ENCODE results near the genes OLFM1 and MRPS2.

GRCh38 chr9:134324301-134325058, 1.8 kb upstream of the RXRA start:
- PRO-cap, 2 experiments: no peak in any of the 2 experiments

DNA sequence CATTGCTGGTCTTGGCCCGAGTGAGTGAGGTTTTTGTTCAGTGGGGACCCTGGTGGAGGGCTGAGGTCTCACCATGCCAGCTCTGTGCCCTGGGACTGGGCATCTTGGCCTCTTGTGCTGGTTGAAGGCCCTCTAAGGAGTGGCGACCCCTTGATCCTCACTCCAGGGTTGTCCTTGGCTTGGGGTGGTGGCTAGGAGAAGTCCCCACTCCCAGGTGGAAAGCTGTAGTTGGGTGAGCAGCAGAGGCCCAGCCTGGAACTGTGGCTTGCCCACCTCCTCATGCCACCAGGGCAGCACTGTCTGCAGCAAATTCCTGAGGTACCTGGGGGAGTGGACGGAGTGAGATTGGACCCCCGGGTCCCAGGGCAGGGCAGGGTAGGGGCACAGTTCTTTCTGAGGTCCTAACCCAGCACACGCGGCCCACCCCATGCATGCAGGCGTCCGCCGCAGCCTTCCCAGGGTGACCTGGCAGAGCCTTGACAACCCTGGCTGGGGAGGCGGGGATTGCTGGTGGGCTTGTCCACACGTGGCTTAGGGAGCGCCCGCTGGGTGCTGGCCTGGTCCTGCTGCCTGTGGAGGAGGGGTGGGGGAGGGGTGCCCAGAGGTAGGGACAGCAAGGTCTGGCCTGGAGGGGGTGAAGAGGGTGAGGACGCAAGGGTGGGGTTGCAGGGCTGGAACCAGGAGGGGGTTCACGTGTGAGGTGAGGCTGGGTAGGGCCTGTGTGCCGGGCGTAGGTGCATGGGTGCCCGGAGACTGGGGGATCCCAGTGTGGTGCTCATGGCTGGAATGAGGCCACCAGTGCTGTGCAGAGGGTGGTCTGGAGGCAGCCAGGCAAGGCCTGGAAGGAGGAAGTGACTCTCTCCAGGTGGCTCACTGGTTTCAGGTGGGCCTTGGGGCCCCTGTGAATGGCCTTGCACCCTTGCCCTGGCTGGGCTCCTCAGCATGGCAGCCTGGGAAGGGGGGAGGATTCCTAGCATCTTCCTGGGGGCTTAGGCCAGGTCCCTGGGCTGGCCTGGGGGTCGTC, 6.0 kb downstream of the RXRA start:
- PRO-cap, 2 experiments: no peak in any of the 2 experiments

DNA sequence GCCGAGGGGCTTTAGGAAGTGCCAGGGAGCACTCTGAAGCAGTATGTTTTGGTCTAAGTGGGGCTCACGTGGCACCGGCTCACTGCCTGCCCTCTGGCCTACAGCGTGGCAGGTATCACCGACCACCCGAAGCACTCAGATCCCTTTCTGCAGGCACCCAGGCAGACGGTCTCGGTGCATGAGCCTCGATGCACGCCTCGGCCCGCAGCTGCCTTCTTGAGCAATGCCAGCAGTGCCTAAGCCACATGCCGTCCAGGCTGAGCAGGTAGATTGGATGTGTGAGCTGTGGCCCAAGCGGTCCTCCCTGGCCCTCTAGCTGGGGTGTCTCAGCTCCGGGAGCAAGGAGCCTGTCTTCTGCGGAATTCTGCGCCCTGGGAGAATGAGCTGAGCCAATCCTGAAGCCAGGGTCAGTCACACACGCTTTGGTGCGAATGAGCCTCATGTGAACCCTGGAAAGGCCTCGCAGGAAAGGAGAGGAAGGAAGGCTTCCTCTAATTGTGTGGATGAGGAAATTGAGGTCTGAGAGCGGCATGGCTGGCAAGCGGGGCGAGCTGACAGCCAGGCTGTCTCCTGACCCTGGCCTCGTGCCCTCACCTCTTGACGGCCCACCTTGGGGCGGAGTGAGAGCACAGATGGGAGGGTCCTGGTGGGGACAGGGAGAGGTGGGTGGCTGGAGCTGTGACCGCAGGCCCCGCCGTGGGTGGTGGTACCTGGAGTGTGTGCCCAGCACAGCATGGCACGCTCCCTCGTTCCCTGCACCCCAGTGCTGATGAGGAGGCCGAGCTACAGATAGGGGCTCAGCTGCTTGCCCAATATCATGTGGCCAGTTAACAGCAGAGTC, 14.4 kb downstream of the RXRA start:
- PRO-cap, 2 experiments: no peak in any of the 2 experiments

DNA sequence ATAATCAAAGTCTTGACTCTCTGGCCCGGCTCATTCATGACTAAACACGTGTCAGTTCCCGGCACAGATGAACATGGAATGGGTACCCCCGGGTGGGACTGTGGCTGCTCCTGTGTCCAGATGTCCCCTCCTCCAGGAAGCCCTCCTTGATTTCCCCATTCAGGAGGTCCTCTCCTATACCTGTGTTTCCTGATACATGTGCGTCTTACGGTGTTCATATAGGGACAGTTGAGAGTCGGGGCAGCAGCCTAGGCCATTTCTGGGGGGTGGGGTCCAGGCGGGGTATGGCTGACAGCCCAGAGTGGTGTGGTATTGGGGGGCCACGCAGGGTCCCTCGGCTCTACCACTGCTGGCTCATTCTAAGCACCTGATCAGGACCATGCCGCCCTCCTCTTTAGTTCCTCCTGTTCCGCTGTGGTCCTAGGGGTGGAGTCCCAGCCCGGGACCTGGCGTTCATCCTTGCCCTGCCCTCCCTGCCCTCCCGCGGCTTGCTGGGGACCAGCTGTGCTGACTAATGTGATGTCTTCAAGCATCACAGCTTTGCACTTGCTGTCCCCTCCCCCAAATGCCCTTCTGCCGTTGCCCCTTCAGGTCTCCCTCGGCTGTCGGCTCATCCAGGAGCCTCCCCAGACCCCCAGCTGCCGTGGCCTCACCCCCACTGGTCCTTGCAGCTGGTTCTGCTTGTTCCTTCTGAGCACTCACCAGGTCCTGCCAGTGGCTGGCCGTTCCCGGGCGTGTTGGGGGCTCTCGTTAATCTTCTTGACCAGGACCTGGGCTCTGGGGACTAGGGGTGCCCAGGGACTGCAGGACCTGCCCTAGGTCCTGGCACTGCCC, 19.8 kb downstream of the RXRA start:
- PRO-cap, 2 experiments: no peak in any of the 2 experiments

- PRO-cap, 2 experiments: no peak in any of the 2 experiments
Measured at GRCh38 chr9:134347995-134348909, 22.0 kb downstream of the RXRA start.

DNA sequence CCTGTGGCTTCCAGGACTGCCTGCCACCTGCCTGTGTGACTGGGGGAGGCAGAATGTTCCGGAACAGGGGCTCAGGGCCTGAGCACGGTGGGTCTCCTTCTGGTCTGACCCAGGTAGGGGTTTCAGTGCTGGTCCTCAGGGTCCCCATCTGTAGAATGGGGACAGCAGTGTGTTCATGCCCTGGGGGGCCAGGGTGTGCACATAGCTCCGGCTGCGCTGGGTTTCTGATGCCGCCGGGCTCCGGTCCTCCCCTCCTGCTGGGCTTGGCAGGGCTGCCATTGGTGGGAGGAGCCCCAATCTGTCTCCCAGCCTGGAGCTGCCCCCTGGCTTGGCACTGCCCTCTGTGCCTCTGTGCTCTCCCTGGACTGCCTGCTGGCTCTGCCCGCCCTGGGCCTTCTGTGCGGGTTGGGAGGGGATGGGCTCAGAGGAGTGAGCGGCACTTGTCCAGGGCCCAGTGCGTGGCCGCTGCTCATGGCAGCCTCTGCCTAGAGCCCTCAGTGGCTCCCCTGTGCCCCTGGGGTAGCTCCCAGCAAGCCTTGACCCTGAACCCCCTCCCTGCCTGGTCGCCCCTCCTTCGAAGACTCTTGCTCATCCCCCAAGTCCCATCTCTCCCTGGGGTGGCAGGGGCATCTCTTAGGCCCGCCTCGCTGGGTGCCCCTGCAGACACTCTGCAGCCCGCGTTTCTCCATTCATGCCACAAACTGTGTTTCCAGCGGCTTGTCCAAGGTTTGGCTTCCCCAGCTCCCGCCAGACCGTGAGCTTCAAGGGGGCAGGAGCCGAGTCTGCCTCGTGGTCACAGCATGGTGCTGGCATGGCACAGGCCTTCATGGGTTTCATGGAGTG, 35.7 kb downstream of the RXRA start:
- PRO-cap, 2 experiments: no peak in any of the 2 experiments

GRCh38 chr9:134369645-134370430, 43.6 kb downstream of the RXRA start:
- PRO-cap, 2 experiments: no peak in any of the 2 experiments

DNA sequence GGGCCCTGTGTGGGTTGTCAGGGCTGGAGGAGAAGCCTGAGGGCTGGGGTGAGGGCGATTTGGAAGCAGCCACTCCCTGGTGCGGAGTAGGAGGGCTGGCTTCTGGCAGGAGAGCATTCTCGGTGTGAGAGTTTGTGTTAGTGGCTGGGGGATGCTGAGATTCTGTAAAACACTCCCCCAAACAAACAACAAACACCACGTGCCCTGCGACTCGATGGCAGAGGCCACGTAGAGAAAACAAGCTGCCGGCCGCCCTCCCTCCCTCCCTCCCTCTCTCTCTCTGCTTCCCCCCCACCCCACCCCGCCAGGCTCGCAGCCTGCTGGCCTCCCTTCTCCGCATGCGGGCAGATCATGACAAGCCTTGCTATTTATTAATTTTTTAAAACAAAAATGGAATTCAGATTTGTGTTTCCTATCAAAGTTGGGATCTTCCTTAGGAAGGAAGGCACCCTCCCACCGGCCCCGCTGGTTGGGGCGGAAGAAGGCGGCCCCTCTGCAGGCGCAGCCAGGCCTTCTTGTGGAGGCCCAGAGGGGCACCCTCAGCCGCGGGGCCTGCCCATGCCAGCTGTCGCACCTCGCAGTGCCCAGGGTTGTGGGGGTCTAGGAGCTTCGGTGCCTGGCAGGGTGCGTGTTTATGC, 49.5 kb downstream of the RXRA start:
- PRO-cap, 2 experiments: no peak in any of the 2 experiments

DNA sequence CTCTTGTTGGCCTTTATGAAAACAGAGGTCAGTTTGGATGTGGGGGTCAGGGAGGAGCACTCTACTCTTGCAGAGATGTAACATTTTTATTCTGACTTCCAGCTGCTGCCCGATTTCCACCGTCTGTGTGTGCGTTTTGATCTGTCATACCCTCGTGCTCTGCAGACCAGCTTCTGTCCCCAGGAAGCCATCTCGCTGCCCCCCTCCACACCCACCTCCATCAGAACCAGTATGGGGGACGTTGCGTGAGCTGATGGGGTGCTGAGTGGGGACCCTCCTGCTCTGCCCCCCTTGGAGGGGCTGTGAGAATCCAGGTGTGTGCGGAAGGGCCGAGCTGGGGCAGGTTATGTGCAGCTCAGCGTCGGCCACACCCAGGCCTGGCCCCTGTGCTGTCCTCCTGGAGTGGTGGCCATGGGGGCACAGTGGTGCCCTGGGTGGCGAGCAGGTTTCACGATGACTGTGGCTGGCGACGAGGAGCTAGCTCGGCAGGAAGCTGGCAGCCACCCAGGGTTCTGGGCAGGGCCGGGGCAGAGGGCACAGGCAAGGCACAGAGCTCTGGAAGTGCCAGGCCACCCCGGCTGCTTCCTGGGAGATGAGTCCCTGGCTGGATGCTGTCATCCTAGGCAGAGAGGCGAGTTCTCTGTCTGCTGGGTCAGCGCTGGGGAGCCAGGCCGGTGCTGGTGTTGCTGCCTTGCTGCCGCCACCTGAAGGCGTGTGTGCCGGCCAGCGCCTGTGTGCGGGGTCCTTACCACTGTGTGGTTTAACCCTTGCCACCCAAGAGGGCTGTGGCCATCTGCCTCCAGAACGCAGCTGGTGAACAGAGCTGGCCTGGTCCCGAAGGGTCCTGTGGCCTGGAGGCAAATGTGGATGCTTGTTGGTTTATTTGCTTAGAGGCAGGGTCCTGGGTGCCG, 51.6 kb downstream of the RXRA start:
- PRO-cap, 2 experiments: peak in 1 of 2 experiments; most common plus-strand start position 634 of the sequence (in 1); most common minus-strand start position 399 of the sequence (in 1)

GRCh38 chr9:134475352-134475764, 149.1 kb downstream of the RXRA start:
- PRO-cap, 2 experiments: no peak in any of the 2 experiments

DNA sequence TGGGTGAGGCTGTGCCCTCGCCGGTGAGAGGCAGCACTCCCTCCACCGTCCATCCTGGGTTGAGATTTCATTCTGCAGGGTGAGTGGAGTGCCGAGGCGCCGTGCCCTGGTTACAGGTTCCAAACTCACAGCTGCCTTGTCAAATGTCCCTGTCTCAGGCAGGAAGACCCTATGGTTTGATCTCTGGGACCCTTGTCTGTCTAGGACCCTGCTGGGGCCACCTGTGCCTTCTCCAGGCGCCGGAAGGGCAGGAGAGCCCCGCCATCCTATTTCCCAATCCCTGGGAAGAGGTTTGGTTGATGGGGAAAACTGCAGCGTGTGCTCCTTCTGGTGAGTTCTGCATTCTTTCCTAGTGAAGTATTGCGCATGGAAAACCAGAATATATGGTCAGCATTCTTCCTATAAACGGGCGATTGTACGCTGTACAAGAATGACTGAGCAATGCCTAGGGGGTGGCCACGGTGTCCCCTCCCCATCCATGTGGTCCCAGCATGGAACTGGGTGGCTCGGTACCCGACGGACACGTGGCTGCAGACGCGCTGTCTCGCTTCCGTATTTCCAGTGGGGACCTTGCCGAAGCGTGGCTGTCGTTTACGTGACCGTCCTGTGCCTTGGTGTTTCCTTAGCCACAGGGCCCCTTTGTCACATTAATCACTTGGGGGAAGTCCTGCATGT, 95.9 kb upstream of the COL5A1 start:
- PRO-cap, 2 experiments: no peak in any of the 2 experiments

- PRO-cap, 2 experiments: no peak in any of the 2 experiments
Measured at GRCh38 chr9:134602550-134603077, 39.0 kb upstream of the COL5A1 start.

DNA sequence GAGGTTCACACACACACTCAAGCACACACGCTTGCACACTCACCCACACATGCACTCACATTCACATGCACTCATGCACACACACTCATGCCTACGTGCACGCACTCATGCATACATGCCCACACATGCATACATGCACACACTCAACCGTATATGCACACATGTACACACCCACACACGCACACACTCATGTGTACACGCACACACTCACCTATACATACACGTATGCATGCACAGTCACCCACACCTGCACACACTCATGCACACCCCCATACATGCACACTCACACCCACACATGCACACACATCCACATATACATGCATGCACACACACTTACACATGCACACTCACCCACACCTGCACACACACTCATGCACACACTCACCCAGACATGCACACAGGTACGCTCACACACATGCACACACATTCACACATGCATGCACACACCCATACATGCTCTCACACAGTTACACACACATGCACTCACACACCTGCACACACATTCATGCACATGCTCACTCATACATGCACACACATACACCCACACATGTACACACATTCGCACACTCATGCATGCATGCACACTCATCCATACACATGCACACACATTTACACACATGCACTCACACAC, 102.8 kb downstream of the COL5A1 start:
- PRO-cap, 2 experiments: no peak in any of the 2 experiments

GRCh38 chr9:134752195-134752766, 110.7 kb downstream of the COL5A1 start:
- PRO-cap, 2 experiments: no peak in any of the 2 experiments

GRCh38 chr9:134784550-134785562, 95.8 kb upstream of the FCN2 start:
- PRO-cap, 2 experiments: no peak in any of the 2 experiments

DNA sequence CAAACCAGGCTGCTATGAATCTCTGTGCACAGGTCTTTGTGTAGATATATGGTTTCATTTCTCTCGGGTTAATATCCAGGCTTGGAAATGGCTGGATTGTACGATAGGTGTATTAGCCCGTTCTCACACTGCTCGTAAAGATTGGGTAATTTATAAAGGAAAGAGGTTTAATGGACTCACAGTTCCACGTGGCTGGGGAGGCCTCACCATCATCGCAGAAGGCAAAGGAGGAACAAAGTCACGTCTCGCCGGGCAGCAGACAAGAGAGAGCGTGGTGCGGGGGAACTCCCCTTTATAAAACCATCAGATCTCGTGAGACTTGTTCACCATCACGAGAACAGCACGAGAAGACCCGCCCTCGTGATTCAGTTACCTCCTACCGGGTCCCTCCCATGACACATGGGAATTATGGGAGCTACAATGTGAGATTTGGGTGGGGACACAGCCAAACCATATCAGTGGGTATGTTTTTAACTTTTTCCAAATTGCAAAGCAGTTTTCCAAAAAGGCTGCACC, 8.2 kb upstream of the FCN2 start:
- PRO-cap, 2 experiments: no peak in any of the 2 experiments

- PRO-cap, 2 experiments: no peak in any of the 2 experiments
Measured at GRCh38 chr9:135087372-135087877, at the start of gene OLFM1. Gene OLFM1, plus strand, starts transcription at chr9:135087668.

DNA sequence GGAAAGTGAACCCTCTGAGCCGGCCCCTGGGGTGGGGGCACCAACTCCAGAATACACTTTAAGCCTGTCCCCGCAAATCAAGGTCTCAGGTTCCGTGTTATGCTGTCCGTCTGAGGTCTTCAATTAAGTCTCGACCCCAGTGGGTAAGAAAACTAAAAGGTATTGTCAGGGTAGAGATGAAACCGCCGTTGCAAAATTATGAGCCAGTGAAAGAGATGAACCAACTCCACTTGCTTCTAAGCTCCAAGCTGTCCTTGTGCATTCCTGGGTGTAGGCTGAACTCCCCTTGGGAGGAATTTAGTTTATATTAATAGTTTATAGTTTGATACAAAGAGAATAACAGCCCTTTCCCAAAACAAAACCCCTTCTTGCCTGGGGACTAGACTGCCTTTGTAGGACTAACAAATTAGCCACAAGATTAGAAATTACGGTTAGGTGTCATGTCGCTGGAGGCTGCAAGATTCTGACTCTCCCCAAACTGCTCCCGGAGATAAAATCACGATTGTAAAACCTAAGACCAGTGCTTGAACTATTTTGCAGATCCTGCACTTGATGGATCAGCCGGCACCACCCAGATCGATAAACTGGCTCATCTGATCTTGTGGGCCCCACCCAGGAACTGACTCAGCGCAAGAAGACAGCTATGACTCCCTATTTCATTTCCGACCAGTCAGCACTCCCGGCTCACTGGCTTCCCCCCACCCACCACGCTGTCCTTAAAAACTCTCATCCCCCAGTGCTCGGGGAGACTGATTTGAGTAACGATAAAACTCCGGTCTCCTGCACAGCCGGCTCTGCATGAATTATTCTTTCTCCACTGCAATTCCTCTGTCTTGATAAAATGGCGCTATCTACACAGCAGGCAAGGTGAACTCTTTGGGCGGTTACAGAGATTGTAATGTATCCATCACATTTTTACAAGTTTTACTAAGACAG, 10.9 kb upstream of the PPP1R26 start:
- PRO-cap, 2 experiments: no peak in any of the 2 experiments

DNA sequence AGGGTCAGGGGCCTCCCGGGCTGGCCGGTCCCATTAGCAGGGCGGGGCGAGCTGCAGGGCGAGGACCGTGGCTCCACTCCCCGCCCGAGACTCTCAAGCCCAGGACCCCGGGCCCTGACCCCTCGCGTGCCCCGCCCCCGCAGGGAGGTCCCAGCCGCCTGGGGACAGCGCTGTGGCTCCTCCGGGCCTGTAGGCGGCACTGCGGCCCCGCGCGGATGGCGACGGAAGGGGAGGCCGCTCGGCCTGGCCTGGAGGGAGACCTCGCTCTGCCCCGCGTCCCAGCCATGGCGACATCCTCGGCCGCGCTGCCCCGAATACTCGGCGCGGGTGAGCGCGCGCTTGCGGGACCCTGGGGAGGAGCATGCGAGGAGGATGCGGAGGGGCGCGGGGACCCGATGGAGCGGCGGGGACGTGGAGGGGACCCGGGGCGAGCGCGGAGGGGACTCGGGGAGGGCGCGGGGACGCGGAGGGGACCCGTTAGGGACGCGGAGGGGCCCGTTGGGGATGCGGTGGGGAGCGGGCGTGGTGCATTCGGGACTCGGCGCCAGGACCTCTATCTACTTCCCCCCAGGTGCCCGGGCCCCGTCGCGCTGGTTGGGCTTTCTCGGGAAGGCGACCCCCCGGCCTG, at the start of gene MRPS2:
Gene MRPS2 (plus strand): TSS at position 256 of the 628 bp plus-strand sequence.
- PRO-cap, 2 experiments: peak in 2 of 2 experiments; most common plus-strand start position 218 of the sequence (in 2); most common minus-strand start position 92 of the sequence (in 2)

DNA sequence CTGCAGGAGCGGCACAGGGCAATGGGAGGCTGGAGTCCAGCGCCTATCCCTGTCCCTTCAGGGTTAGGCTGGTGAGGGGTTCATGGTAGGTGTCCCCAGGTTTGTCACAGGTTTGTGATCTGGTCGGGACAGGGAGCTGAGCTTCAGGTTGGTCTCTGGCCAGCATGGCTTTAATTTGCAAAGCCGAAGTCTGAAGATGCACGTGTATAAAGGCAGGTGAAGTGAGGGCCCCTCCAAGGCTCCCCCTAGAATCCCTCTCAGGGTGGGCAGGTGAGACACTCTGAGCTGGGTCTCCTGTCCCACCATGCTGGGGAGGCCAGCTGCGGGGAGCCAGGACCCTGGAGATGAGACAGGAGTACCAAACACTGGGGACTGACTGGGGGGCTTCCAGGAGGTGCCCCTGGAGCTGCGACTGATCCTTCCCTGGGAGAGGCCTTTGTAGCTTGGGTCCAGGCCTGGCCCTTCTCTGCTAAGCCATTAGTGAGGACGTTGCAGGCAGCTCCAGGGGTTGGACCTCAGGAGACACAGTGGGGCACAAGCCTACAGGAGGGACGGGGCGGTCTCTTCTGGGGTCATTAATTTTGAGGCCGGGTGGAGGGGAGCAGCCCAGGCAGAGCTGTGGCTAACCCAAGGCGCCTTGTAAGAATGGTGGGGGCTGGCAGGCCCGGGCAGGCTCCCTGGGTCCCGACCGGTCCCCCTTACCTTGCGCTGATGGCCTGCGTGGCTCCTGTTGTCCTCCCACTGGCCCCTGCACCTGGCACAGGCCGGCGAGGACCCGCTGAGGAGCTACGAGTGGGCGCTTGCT, 4.9 kb downstream of the MRPS2 start:
- PRO-cap, 2 experiments: no peak in any of the 2 experiments